SK-N-DZ (cell line): ENCODE results near the gene PRAMEF9.

DNA sequence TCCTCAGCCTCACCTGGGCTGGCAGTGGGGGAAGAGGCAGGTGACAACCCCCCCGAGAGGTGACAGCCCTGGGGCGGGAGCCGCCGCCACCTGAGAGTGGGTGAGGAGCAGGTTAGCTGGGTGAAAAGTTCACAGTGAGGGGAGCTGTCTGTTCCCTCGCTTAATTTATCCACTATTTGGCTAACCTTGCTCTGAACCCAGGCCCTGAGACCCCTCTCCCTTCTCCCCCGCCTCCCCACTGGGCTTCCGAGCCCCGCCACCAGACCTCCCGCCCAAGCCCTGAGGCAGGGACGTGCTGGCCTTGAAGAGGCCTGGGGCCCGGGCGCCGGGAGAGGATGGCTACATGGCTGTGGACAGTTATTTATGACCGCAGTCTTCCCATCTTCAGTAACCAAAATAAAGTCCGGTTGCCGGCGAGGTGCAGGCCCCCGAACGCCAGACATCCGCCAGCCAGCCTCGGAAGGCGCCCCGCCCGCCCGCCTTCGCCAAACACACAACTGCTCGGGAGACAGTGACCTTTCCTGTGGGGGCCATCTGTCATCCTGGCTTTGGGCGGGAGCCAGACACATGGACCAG is 69.1 kb downstream of the DHRS3 start:
RAMPAGE:
- cytosol, long total RNA = no peak
- nucleus, long total RNA = no peak

GRCh38 chr1:12587664-12588353 is 30.2 kb downstream of the DHRS3 start:
RAMPAGE:
- cytosol, long total RNA = no peak
- nucleus, long total RNA = no peak

DNA sequence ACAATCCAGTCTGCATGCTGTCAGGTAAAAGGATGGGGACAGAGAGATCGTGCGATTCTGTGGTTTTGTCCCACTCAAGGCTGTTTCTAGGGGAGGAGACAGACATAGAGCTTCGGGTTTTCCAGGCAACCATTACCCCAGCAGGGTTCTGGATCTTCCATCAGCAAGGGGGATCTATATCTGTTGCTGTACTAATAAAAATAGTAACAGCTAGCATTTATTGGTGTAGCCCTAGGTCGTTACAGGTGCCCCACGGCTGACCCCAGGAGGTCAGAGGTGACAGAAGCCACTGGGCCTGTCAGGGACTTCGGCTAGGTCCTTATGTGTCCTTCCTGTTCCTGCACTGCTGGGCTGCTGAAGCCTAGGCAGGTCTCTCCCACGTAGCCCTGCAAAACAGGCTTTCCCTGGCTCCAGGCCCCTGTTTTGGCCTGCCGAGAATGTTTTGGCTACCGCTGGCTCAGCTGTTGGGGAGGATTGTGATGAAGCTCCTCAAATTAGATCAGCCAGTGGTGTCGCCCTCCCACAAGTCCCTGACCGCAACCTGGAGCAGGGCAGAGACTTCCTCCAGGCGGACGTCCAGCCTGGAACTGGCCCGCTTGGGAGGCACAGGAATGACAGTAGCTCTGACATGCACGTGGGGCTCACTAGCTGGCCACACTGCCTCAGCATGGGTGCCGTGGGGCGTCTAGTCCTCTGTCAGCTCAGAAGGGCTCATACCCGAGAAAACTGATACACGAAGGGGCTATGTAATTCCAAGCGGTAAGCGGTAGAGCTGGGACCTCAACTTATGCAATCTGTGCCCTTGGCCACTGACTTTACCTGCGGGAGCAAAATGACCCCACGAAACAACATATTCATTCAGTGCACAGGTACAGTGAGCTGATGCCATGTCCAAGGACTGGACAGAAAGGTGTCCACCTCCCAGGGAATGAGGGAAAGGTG is 26.8 kb downstream of the DHRS3 start:
RAMPAGE:
- cytosol, long total RNA = no peak
- nucleus, long total RNA = no peak

GRCh38 chr1:12634784-12635328 is 9.0 kb upstream of the AADACL4 start:
RAMPAGE:
- cytosol, long total RNA = no peak
- nucleus, long total RNA = no peak

DNA sequence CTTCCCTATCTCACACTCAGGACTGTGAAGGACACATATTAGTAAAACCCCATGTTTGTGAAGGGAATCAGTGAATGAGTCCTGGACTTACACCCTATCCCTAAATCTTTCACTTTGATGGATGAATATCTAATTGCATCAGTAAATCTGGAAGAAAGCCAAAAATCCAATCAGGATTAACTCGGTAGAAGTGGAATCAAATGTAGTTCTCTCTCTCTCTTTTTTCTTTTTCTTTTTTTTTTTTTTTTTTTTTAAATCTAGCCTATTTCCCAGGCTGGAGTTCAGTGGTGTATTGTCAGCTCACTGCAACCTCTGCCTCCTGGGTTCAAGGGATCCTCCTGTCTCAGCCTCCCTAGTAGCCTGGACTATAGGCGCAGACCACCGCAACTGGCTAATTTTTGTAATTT is at the start of gene PRAMEF9:
TSS of gene PRAMEF9 (plus strand) at position 202 of the 407 bp plus-strand sequence.
RAMPAGE:
- cytosol, long total RNA = no peak
- nucleus, long total RNA = no peak

DNA sequence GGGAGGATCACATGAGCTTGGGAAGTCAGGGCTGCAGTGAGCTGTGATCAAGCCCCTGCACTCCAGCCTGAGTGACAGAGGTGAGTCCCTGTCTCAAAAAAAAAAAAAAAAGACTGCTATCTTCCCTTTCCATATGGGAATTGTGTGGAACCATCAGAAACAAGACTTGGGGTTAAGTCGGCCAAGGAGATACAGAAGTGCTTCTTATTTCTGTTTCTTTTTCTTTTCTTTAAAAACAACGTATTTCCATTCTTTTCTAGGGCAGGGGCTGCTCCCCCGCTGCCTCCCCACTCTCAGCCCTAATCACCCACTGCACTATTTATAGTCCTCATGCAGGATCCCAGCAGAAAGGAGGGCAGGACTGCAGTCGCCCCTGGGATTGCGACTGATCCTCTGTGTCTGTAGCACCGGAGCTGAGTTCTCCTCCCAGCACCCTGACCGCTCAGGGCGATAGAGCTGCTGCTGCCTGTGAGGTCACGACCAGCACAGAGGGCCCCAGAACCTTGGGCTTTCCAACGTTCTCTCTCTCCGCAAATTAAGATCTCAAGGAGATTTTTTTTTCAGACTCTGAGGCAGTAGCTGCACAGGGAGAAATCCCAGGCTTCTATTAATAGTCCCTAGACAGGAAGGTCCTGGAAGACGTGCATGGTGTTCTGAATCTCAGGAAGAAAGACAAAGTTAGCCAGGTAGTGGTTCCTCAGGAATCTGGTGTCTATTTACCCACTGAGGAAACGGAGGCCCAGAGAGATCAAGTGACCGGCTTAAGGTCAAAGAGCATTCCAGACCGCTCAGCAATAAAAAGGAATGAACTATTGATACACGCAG is 46.7 kb downstream of the PRAMEF20 start:
RAMPAGE:
- cytosol, long total RNA = no peak
- nucleus, long total RNA = no peak

RAMPAGE:
- cytosol, long total RNA = no peak
- nucleus, long total RNA = no peak
Observed at GRCh38 chr1:13505018-13505409, 8.8 kb downstream of the LRRC38 start.

DNA sequence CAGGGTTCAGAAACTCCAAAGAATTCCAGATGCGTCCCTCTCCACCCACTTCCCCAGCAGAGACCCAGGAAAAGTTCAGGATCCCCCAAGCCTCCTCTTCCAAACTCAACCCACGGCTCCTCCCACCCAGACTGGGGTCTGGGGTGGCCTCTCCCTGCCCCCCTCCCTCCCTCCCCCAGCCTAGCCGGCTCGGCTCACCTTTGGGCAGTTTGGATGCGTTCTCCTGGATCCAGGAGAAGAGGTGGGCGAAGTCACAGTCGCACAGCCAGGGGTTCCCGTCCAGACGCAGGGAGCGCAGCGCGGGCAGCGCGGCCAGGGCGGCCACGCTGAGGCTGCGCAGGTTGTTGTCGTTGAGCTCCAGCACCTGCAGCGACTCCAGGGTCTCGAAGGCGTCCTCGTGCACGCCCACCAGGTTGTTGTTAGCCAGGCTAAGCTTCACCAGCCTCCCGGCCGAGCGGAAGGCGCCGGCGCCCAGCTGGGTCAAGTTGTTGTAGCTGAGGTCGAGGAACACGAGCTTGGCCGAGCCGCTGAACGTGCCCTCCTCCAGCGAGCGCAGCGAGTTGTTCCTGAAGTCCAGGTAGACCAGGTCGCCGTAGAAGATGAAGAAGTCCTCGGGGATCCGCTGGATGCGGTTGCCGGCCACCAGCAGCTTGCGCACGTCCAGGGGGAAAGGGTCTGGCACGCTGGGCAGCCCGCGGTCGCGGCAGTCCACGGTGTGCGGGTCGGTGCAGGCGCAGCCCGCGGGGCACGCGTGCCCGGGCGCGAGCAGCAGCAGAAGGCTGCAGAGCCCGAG is 842 bp downstream of the LRRC38 start:
RAMPAGE:
- cytosol, long total RNA = no peak
- nucleus, long total RNA = no peak

RAMPAGE:
- cytosol, long total RNA = no peak
- nucleus, long total RNA = no peak
Observed at GRCh38 chr1:13726642-13727099, 26.7 kb downstream of the PRDM2 start.

DNA sequence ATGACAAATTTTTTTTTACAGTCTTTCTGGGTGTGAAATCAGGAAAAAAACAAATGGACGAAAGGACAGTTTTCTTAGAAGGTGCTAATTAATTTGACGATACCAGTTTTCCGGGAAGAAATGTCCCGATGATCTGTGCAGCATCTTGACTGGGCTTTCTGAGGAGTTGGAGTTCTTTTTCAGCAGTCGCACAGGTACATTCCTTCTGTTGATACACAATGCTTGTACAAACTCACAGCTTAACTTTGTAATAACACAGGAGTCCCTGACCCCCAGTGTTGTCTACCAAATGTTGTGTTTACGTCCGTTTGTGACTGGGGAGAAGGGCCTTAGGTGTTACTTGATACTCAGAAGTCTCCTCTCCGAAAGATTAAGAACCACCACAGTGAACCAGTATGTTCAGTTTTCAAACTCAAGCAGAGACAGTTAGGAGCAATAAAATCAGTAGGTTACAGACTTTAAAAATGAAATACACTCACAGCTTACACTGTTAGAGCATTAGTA is 61.4 kb downstream of the PRDM2 start:
RAMPAGE:
- cytosol, long total RNA = no peak
- nucleus, long total RNA = no peak

RAMPAGE:
- cytosol, long total RNA = no peak
- nucleus, long total RNA = no peak
Observed at GRCh38 chr1:14123267-14123624, 423.3 kb downstream of the PRDM2 start.

GRCh38 chr1:14881952-14882508 is 271.5 kb upstream of the TMEM51 start:
RAMPAGE:
- cytosol, long total RNA = no peak
- nucleus, long total RNA = no peak

GRCh38 chr1:14939848-14940392 is 213.6 kb upstream of the TMEM51 start:
RAMPAGE:
- cytosol, long total RNA = no peak
- nucleus, long total RNA = no peak

RAMPAGE:
- cytosol, long total RNA = no peak
- nucleus, long total RNA = no peak
Observed at GRCh38 chr1:14960519-14961157, 192.9 kb upstream of the TMEM51 start.

DNA sequence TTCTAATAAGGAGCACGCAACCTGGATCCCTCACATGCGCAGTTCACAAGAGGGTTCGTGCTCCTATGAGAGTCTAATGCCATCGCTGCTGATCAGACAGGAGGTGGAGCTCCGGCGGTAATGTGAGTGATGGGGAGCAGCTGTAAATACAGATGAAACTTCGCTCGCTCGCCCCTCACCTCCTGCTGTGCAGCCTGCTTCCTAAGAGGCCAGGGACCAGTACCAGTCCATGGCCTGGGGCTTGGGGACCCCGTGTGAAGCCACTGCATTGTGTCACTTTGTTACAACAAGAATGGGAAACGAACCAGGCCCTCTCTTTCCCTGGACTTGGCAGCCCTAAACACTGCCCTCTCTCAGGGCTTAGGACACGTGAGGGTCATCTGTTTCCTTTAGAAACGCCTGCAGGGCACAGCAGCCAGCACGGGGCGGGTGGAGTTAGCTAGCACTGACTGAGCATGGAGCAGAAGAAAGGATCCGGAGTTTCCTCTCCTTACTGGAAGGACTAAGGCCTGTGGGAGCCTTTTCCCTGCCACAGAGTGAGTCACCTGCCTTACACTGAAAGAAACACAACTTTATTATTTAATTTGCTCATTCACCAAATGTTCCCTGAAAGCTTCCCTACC is 185.2 kb upstream of the TMEM51 start:
RAMPAGE:
- cytosol, long total RNA = no peak
- nucleus, long total RNA = no peak

RAMPAGE:
- cytosol, long total RNA = no peak
- nucleus, long total RNA = no peak
Observed at GRCh38 chr1:15005137-15005739, 148.3 kb upstream of the TMEM51 start.

GRCh38 chr1:15197636-15198403 is 44.3 kb downstream of the TMEM51 start:
RAMPAGE:
- cytosol, long total RNA = no peak
- nucleus, long total RNA = no peak

DNA sequence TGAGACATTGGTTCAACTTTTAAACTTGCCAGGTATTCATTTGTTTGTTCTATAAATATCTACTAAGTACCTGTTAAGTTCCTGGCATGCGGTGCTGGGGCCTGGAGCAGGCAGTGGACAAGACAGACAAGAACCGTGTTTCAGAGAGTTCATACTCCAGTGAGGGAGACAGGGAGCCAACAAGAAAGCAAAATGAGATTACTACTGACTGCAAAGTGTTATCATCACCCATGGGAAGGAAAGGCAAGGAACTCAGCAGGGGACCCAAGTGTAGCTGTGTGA is 39.1 kb upstream of the FHAD1 start:
RAMPAGE:
- cytosol, long total RNA = no peak
- nucleus, long total RNA = no peak

DNA sequence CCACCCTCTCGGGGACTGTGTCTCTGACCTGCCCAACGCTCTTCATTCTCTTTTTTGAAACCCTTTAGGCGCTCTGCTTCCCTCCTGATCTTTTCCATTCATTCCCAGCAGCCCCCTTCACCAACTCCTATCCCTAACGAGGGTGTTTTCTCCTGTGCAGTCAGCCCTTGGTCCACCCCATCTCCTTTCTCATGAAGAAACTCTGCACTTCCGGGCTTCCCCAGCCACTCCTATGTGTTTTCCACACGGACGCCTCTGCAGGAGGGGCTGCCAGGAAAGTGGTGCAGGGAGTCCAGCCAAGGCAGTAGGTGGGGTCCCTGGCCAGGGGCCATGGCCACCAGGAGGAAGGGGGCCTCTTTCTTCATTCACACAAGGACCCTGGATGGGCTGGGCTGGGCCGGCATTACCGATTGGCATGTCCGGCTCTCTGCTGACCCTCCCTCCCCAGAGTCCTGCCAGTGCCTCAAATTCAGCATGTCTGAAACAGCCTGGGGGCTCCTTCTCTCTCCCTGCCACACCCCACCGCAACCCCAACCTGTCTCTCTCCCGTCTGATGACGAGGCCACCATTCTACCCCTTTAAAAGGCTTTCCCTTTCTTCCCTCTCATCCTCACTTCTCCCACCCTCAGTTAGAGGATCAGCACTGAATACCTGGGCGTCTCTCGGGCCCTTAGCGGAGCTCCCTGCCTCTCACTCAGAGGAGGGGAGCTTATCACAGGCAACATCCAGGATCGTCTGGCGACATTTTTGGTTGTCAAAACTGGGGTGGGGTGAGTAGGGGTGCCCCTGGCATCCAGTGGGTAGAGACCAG is 72.7 kb upstream of the EFHD2 start:
RAMPAGE:
- cytosol, long total RNA = no peak
- nucleus, long total RNA = no peak

RAMPAGE:
- cytosol, long total RNA = no peak
- nucleus, long total RNA = no peak
Observed at GRCh38 chr1:15414959-15415357, 5.3 kb downstream of the EFHD2 start.